Myometrial cell (primary cell): ENCODE measurements around a stretch of chr10.

GRCh38 chr10:18564871-18565853 lies 86.2 kb downstream of the NSUN6 start:
- RAMPAGE, long total RNA, result no peak

GRCh38 chr10:18566977-18568391 lies 83.9 kb downstream of the NSUN6 start:
- RAMPAGE, long total RNA, result no peak

DNA sequence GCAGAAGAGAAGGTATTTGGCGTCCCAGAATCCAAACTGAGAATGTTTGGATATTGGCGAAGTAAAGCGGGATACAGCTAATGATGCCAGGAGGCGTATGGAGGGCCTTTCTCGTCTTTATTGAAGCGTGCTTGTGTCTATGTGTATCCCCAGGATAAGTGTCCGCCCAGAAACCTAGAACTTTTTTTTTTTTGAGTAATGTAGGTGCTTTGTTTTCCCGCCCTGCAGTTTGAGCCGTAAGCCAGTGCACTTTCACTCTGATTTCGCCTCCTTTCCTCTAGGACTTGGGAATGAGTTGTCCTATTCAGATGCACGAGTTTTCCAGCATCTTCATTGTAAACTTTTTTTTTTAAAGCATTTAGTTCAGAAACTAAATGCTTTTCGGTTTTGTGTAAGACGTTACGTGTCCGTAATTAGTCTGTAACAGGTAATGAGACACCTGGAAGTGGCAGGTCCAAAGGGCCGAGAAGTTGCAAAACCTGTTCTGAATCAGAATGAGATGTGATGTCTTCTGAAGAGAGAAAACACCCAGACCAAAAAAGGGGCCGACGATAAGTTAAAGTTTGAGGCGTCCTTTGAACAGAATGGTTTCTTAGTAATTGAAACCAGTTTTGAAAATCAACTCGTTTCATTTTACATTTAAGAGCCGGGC lies 776 bp downstream of the ARL5B start:
- RAMPAGE, long total RNA, result no peak

- RAMPAGE, long total RNA, result no peak
Measured at GRCh38 chr10:19050603-19051074, 2.0 kb downstream of the MALRD1 start.

- RAMPAGE, long total RNA, result no peak
Measured at GRCh38 chr10:19920205-19920652, 104.0 kb downstream of the PLXDC2 start.

GRCh38 chr10:20123692-20124504 lies 307.7 kb downstream of the PLXDC2 start:
- RAMPAGE, long total RNA, result no peak

- RAMPAGE, long total RNA, result no peak
Measured at GRCh38 chr10:20181288-20181891, 365.2 kb downstream of the PLXDC2 start.

DNA sequence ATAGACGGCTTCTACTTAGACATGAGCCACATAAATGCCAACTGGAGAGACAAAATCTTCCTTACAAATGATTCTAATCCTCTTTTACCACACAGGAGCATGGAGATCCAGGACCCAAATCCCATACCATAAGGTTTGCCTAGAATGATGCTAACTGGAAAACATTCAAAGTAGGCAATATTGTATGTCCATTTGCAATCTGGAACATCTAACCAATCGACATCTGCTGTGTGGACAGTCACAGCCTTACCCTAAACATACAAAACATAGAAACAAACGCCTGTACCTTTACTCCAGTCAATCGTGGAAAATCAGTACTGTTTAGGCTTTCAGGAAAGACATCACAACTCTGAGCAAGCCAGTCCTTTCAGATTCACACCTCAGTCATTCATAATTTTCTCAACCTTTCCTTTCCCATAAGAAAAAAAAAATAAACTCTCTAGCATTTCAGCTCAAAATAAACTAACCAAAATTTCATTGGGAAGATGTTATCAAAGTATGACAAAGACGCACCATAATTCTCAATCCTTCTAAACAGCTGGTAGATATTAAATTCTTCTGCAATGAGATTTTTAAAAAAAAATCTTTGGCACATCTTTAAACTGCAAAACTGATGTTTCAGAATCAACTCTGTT lies 33.7 kb upstream of the NEBL start:
- RAMPAGE, long total RNA, result no peak

GRCh38 chr10:21399501-21400089 lies 125.9 kb downstream of the SKIDA1 start:
- RAMPAGE, long total RNA, result no peak

DNA sequence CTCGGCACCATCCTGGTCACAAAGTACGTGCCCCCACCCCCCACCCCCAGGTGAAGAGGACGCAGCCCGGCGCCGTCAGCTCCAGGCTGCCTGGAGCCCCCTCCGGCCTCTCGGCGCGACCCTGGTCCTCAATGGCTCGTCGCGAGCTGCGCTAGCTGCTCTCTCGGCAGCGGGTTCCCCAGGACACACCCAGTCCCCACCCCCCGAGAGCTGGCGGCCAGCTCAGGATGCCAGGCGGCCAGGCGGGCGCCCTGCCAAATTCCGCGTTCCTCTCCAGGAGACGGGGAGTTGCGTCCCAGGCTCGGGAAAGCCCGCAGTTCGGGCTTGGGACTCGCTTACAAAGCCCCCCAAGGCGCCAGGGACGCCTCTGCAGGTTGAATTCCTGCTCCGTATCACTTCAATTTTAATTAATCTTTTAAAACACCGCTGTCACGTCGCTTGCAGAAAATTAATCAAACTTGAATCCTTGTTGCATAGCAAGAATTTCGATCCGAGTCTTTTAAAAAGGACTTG lies 28.3 kb downstream of the SKIDA1 start:
- RAMPAGE, long total RNA, result no peak

- RAMPAGE, long total RNA, result no peak
Measured at GRCh38 chr10:21514609-21515425, 10.7 kb downstream of the SKIDA1 start.

GRCh38 chr10:21515935-21516774 lies 9.3 kb downstream of the SKIDA1 start:
- RAMPAGE, long total RNA, result no peak

DNA sequence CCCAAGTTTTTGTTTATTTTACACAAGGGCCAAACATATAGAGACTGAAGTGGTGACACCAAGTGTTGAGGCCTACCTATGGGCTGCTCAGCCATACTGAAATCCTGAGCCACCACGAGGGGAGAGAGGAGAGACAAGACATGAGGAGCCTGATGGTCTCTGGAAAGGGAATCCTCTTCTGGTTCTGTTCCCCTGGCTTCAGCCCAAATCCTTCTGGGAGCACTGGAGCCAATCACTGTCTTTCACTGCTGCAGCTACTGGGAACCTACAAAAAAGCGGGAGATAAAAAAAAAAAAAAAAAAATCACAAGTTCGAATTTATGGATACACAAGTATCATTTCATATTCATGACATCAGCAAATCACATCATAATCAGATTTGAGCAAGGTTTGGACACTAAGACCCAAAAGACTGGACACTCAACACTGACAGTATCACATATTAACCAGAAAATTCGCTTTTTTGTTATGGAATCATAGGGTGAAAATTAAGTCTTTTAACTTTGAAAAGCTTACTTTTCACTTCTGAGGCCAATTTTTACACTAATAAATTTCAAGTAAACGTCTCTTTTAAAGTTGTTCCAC lies 1.8 kb downstream of the SKIDA1 start:
- RAMPAGE, long total RNA, result no peak

DNA sequence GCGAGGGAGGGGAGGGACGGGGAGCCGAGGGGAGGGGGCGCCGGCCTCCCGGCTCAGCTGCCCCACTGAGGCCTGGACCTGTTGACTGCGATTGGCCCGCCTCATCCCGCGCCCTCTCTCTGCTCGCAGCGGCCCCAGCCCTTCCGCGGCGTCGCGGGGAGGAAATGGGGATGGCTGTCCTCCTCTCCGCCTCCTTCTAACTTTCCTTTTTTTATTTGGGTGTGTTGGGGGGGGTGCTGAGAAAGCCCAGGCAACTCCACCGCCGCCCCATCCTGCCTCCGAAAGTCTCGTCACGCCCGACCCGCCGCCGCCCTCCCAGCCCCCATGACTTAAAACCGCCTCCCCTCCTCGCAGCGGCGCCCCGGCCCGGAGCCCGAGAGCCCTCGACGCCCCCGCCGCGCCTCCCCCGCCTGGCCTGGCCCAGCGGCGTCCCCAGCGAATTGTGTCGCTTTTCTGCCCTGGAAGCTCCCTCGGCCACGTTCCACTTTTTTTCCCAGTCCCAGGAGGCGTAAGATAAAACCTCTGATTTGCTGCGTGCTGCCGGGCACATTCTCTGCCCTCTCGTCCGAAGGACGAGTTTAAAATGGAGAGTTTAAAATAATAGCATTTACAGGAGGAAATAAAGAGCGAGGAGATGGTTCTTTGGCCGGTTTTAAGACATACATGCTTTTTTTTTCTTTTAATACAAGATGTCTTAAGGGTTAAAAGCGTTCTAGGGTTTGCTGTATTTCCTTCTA lies 899 bp upstream of the SKIDA1 start:
- RAMPAGE, long total RNA, result no peak

DNA sequence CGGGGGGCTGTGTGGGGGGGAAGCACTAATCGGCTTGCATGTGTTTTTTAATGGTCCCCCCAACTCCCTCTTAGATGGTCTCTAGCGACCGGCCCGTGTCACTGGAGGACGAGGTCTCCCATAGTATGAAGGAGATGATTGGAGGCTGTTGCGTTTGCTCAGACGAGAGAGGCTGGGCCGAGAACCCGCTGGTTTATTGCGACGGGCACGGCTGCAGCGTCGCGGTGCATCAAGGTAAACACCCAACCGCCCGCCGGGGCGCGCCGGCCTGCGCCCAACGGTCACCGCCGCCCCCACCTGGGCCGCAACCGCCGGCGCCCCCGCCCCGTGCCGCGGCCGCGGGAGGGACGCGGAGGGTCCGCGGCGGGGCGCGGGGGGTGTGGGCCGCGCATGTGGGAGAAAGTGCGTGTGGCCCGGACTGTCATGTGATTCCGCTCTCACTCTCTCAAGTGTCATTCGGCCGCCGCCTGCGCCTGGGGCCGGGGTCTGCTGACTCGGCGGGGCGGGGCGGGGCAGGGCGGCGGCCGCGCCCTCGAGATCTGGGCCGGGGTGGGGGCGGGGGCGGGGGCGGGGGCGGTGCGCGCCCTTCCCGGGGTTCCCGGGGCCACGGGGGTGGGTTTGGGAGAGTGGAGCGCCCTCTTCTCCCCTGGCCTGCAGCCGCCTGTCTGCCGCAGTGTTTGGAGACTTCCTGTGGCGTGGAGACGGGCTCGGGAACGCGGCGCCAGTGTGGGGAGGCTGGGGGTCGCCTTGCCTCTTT lies 717 bp downstream of the MLLT10 start:
- RAMPAGE, long total RNA, result no peak

DNA sequence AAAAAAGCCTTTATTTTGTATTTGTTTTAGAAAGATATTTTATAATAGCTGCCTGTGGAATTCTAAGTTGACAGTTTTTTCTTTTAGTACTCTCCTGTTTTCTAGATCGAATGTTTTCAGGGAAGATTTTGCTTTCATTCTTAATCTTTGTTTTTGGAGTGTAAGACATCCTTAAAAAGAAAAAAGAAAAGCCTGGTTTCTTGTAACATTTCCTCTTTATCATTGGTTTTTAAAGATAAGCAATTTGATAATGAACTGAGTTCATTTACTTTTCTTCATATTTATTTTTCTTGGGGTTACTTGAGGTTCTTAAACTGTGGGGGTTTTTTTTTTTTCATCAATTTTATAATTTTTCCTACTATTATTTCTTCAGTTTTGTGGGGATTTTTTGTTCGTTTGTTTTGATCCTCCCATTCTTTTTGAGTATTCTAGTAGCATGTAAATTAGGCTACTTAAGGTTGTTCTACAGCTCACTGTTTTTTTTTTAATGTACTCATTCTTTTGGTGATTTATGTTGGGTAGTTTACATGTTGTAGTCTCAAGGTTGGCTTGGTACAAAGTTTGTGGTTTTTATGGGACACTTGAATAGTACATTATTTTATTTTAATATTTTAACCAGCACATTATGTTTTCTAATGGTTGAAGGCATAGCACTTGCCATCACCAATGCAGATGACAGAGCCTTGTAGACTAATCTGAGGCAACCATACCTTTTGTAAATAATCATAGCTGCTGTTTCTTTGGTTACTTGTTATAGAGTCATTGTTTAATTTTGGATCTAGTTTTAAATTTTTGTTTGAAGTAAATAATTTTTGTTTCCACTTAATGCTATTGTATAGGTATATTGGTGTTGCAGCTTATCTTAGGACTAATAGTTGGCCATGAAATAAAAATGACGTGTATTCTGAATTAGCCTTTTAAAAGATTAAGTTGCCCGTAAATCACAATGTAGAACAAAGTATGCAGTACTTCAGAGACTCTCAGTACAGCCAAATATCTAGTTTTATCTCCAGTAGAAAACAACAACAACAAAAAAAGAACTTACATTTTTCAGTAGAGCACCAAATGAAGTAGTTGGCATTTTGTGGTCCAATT lies 133.4 kb downstream of the MLLT10 start:
- RAMPAGE, long total RNA, result no peak

DNA sequence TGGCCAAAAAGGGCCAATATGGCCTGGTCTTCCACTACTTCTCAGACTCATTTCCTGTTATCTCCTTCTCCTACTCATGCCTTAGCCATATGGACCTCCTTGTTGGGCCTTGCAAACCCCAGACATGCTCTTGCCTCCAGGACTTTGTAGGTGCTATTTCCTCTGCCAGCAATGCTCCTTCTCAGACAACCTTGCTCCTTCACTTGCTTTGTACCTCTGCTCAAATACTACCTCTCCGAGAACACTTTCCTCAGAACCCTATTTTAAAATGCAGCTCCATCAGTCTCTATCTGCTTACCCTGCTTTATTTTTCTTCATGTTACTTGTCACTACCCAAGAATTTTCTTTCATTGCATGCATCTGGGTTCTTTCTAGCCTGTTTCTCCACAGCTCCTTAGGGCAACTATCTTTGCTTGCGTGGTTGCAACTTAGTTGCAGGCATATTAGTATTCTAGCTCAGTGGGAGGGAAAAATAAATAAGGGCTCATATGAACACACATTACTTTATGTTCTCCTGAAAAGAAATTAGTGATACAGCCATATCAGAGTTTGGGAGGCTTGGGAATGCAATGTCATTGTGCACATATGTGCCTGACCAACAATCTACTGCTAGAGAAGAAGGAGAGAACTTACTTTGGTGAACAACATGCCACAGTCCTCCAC lies 205.0 kb downstream of the DNAJC1 start:
- RAMPAGE, long total RNA, result no peak

DNA sequence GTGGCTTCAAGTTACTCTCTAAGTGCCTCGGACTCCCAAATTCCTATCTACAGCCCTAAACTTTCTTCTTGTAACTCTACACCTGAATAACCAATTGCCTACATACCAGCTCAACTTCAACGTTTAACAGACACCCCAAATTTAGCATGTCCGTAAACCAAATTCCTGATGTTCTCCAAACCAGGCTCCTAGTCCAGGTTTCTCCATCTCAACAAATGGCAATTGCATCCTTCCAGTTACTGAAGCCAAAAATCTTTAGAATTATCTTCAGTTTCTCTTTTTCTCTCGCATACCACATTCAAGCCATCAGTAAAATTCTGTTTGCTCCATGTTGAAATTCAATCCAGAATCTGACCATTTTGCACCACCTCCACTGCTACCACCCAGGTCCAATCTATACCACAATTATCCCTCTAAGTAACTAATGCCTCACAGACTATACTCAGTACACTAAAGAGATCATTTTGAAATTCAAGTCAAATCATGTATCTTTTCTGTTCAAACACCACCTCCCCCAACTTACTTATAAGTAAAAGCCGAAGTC lies 3.6 kb downstream of the DNAJC1 start:
- RAMPAGE, long total RNA, result no peak

DNA sequence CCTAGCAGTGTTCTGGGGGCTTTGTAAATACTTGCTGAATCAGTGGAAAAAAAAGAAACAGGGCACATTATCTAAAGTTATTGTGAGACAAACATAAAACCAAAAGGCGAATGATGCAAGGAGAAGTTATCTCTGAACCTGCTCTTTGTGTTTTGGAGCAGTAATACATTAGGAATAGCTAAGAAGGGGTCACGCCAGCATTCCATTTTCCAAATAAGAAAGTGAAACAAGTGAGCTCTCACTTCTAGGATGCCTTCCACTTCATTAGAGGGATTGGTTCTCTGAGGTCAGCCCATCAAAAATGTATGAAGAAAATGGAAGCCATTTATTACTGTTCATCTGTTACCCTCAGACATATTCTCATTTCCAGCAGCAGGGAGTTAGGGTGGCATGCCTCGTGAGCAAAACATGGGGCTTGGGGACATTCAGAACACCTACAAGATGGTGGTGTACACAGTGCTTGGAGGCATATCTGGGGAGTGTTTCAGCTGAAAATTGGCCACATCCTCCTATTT lies 93.2 kb downstream of the SPAG6 start:
- RAMPAGE, long total RNA, result no peak

DNA sequence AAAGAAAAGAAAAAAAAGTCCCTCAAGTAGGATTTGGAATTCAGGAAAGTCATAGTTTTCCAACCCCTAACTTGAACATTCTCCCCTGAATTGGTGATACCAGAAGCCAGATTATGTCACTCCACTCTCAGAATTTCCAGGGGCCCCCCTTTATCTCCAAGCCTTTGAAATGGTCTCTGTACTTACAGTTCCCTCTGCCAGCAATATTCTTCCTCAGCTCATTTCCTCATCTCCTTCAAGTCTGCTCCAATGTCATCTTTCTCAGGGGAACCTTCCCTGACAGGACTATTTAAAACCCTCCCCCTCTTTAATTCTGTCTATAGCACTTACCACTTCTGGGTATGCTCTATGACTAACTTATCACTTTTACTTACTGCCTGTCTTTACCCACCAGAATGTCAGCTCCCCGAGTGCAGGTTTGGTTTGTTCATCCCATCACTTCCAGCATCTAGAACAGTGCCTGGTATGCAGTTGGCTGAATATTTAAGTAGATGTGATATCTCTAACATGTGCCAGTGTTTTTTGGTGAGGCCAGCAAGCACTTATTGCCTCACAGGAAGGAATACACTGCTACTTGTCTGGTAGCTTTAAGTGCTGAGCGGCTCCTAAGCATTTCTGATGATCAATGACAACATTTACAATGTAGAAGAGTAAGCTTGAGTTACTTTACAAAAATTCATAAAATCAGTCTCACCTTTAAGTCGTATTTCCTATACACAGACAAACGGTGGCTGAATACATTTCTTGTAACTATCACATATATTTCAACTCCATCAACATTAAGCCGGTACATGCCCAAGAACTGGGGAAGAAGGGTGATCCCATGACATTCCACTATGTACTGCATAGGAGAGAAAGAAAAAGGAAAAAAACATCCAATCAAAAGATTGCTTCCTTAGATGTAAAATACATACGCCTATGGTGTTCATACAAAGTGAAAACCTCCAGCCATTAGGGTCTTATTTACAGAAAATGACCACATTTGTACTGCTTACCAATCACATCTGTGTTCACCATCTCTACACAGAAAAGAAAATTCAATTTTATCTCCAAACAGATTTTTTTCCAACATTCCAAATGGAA lies 141.4 kb downstream of the PIP4K2A start:
- RAMPAGE, long total RNA, result no peak